Epithelial cell of alveolus of lung (primary cell): ENCODE results near the gene CAMSAP3.

GRCh38 chr19:6773100-6774168, 926 bp downstream of the VAV1 start:
- RAMPAGE, long total RNA: no peak
- RRBS: no CpG with 5 or more reads among the region's 14 CpGs

GRCh38 chr19:6997679-6998125, 23.5 kb downstream of the MBD3L2B start:
- RAMPAGE, long total RNA: no peak
- RRBS: no CpG with 5 or more reads among the region's 7 CpGs

DNA sequence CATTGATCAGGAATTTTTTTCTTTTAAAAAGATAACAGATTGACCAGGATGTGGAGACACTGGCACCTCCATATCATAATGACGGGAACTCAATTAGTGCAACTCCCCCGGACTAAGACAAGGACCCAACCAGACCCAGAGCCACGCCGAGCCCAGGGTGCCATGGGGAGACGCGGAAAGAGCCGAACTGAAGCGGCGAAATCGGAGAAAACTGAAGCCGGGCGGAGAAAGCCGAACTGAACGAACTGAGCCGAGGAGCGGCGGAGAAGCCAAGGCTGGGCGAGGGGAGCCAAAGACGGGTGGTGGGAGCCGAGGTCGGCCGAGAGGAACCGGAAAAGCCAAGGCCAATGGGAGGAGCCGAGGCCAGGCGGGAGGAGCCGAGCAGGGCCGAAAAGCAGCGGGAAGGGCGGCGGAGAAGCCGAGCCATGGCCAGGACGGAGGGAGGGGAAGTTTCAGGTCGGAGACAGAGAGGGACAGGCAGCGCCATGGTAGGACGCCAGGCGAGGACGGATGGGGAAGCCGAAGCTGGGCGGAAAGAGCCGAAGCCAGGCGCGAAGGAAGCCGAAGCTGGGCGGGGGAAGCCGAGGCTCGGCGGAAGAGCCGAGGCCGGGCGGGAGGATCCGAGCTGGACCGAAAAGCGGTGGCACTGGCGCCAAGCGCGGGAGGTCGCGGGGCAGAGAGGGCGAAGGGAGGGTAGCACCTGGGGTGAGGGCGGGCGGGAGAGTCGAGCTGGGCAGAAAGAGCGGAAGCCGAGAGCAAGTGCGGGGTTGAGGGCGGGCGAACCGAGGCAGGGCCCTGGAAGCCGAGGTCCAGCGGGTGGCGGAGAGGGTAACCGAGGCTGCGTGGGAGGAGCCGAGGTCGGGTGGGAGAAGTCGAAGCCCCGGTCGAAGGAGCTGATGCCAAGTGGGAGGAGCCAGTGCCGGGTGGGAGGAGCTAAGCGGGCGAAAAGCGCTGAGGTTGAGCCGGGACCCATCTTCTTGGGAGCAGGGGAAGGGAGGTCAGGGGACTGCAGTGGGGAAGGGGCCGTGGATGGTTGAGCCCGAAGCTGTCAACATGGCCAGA, 29.5 kb downstream of the ZNF557 start:
- RAMPAGE, long total RNA: no peak
- RRBS: 0% methylated on average over 4 of the region's 85 CpGs

- RAMPAGE, long total RNA: no peak
- RRBS: no CpG with 5 or more reads among the region's 32 CpGs
Measured at GRCh38 chr19:7116714-7117615, 47.5 kb downstream of the ZNF557 start.

DNA sequence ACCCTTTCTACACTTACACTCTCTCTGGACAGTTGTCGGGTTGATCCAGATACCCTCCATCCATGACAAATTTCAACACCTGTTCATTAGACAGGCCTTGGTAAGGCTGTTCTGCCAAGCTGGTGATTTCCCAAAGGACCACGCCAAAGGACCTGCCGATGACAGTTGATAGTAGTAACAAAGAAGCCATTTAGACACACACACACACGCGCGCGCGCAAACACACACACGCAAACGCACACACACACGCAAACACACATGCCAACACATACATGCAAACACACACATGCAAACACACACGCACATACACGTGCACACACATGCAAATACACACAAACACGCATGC, 49.9 kb downstream of the ZNF557 start:
- RAMPAGE, long total RNA: no peak
- RRBS: no CpG with 5 or more reads among the region's 14 CpGs

GRCh38 chr19:7125173-7125688, 55.7 kb downstream of the ZNF557 start:
- RAMPAGE, long total RNA: no peak
- RRBS: no CpG with 5 or more reads among the region's 19 CpGs

- RAMPAGE, long total RNA: no peak
- RRBS: no CpG with 5 or more reads among the region's 13 CpGs
Measured at GRCh38 chr19:7141456-7142097, 72.1 kb downstream of the ZNF557 start.

DNA sequence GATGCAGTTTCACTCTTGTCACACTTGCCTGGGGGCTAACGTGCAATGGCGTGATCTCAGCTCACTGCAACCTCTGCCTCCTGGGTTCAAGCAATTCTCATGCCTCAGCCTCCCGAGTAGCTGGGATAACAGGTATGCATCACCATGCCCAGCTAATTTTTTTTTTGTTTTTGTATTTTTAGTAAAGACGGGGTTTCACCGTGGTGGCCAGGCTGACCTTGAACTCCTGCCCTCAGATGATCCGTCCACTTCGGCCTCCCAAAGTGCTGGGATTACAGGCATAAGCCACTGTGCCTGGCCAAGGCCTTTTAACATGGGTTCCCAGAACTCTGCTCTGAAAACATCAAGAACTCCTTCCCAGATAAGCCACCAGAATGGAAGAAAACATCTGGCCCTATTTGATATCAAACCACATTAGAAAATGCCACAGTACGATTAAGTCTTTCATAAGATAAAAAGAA, 112.1 kb downstream of the ZNF557 start:
- RAMPAGE, long total RNA: no peak
- RRBS: no CpG with 5 or more reads among the region's 8 CpGs

- RAMPAGE, long total RNA: no peak
- RRBS: no CpG with 5 or more reads among the region's 29 CpGs
Measured at GRCh38 chr19:7197078-7197713, 97.0 kb downstream of the INSR start.

GRCh38 chr19:7197714-7198675, 96.2 kb downstream of the INSR start:
- RAMPAGE, long total RNA: no peak
- RRBS: 2% methylated on average over 23 of the region's 72 CpGs

GRCh38 chr19:7224180-7224893, 69.9 kb downstream of the INSR start:
- RAMPAGE, long total RNA: no peak
- RRBS: no CpG with 5 or more reads among the region's 22 CpGs

DNA sequence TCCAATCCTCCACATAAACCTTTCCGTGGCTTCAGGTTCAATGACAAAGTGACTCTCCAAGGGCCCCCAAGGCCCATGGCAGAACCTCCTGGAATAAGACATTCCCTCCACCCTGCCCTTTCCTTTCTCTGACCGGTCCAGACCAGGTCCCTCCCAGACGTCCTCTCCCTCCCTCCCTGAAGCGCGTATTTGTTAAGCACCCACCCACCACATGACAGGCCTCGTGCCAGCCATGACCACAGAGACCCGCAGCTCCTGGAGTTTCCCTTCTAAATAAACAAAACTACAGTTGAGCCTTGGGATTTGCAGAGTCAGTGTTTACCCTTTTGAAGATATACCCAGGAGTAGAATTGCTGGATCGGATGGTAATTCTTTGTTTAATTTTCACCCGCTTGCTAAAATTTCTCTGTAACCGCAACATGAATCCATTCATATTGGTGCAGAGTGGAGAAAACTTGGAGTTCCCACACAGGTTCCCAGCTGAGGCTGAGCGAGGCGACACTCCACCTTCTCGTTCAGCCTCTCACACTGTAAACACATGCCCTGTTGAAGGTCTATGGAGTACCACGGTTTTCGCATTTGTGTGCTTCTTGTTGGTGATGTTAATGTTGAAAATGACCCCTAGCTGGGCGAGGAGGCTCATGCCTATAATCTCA, 66.9 kb downstream of the ARHGEF18 start:
- RAMPAGE, long total RNA: no peak
- RRBS: no CpG with 5 or more reads among the region's 16 CpGs

GRCh38 chr19:7505124-7506355, 8.2 kb downstream of the TEX45 start:
- RAMPAGE, long total RNA: no peak
- RRBS: 1% methylated on average over 9 of the region's 52 CpGs

DNA sequence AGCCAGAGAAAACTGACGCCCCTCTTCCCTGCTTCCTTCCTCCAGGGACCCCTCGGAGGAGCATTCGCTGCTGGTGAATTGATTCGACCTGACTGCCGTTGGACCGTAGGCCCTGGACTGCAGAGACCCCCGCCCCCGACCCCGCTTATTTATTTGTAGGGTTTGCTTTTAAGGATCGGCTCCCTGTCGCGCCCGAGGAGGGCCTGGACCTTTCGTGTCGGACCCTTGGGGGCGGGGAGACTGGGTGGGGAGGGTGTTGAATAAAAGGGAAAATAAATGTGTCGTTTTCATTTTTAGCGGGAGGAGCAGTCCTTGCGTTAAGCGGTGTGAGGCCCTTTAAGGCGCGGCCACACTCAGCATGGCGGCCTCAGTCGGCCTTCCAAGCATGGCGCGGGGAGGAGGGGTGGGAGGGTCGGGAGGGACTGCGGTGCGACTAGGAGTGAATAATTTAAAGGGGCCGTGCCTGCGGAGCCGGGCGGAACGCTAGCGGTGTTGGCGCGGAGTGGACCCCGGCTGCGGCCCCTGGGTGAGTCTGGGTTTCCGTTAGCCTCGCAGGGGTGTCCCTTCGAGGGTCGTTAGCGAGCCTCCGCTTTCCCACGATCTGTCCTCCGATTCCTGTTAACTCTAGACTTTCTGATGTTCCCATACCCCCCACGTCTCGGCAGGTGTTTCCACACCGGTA, 1.7 kb upstream of the PNPLA6 start:
- RAMPAGE, long total RNA: no peak
- RRBS: 3% methylated on average over 5 of the region's 50 CpGs

DNA sequence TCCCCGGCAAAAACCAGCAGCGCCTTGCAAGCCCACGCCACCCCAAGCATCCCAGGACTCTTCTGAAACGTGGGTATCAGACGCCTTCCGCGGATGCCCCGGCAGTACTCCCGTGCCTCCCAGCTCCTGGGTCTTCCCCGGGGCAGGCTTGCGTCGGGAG, 803 bp upstream of the PNPLA6 start:
- RAMPAGE, long total RNA: no peak
- RRBS: 2% methylated on average over 12 of the region's 12 CpGs

- RAMPAGE, long total RNA: no peak
- RRBS: 32% methylated on average over 20 of the region's 59 CpGs
Measured at GRCh38 chr19:7550893-7551975, 15.7 kb downstream of the PNPLA6 start.

GRCh38 chr19:7595441-7596695, at the start of gene CAMSAP3:
Gene CAMSAP3 (plus strand): TSS chr19:7595863.
- RAMPAGE, long total RNA: no peak
- RRBS: 2% methylated on average over 32 of the region's 147 CpGs

GRCh38 chr19:7649212-7649826, 12.4 kb downstream of the STXBP2 start:
- RAMPAGE, long total RNA: no peak
- RRBS: no CpG with 5 or more reads among the region's 10 CpGs

DNA sequence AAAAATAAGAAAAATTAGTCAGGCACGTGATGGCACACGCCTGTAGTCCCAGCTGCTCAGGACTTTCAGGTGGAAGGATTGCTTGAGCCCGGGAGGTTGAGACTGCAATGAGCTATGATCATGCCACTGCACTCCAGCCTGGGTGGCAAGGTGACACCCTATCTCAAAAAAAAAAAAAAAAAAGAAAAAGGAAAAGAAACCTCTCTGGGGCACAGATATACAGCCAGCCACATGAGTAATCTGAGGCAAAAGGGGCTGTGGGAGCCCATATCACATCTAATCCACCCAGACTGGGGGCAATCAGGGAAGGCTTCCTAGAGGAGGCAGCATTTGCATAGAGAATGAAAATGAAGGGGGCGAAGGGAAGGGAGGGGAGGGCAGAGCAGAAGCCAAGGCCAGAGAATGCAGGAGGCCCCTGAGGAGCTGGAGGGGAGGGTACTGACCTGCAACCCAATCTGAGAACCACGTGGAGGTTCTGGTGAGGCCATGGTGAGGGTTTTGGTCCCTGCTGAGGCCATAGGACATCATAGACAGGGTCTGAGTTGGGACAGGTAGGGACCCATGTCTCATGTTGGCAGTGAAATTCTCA, 13.2 kb downstream of the STXBP2 start:
- RAMPAGE, long total RNA: no peak
- RRBS: no CpG with 5 or more reads among the region's 5 CpGs

- RAMPAGE, long total RNA: no peak
- RRBS: no CpG with 5 or more reads among the region's 17 CpGs
Measured at GRCh38 chr19:7787060-7787715, 24.1 kb downstream of the CLEC4M start.